ENCODE measurements around the gene TUSC1.

DNA sequence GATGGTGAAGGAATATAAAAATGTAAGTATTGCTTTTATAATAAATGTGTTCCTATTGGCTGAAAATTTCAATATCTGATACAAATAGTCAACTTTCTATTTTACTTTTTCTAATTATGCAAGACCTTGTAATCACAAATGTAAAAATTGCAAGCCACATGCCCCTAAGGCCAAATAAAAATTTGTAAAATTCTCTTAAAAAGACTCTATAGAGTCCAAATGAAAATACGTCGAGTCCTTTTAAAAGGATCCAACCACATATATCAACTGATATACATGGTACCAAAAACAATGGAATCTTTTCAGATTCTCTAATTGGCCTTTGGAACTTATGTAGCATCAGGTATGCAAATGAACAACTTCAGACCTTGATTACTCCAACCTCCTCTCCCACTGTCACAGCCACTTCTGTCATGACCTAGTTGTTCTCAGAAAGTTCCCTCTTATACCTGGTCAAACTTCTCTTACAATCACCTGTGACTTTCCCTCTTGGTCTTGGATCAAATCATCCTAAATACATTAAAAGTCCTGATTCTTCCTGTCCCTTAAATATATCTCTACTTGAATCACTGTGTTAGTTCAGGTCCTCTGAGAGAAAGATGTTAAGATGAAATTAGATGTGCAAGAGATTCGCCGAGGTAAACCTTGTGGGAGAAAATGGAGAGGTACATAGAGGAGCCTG is 104.8 kb upstream of the CDKN2B start:
- PRO-cap: no peak

DNA sequence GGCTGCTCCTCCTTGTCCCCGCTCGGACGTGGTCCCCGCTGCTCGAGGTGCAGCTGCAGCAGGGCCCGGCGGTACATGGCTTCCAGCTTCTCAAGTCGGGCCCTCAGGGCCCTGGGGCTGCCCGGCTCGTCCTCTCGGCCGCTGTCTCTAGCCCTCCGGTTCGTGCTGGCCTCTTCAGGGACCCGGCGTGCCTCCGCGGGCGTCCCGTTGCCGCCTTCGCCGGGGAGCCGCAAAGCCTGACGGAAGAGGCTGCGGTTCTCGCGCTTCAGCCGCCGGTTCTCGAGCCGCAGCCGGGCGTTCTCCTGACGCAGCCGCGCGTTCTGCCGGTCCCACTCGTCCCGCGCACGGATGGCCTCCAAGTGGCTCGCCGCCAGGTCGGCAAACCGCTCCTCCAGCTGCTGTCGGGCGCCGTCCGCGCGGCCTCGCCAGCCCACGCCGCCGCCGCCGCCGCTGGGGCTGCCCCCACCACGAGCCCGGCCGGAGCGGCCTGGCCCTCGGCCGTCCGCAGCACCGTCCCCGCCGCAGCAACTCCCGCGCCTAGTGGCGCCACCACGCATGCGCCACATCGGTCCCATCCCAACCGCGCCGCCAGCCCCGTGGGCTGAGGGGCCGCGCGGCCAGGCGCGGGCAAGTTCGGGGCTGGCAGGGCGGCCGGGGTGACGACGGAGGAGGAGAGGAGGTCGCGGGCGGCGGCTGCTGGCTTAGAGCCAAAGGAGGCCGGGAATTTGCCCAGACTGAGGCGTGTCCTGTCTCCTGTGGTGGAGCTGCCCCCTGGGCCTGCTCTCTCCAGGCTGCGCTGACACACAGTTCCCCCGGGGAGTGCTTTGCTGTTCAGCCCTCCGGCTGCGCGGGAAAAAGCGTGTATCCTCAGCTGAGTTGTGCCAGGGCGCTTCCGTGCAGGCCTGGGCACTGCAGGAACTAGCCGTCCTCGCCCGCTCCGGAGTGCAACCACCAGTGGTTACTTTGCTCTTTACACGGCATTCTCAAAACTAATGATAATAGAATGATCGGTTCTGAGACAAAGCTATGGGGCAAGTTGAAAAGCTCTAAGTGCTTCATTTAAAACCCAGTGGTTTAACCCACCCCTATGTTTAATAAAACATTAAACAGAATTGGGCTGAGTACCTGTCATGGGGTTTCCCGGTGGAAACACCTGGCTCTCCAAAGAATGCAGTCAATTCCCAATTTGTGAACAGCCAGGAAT is at the start of gene TUSC1:
TSS of gene TUSC1 (minus strand) at position 698 of the 1,204 bp plus-strand sequence.
- PRO-cap: bidirectional peak, plus-strand start at position 604 of the sequence, minus-strand start at position 526 of the sequence; unidirectional peak, minus-strand start at position 779 of the sequence

GRCh38 chr9:26926369-26926725 is 20.7 kb downstream of the PLAA start:
- PRO-cap: no peak

- PRO-cap: no peak
These were observed 19.0 kb downstream of the PLAA start for GRCh38 chr9:26927866-26928602.

DNA sequence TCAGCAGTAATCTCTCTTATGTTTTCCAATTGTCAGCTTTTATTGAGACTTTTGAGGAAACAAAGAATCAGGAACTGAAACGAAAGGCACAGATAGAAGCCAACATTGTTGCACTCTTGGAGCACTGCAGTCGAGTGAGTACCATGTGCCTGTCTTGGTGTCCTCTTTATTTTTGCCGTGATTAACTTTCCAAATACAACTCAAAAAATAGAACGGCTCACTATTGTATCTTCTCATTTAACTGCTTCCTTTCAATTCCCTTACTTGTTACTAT is 41.7 kb upstream of the LRRC19 start:
- PRO-cap: no peak

GRCh38 chr9:27137962-27138534 is 29.0 kb downstream of the TEK start:
- PRO-cap: no peak

DNA sequence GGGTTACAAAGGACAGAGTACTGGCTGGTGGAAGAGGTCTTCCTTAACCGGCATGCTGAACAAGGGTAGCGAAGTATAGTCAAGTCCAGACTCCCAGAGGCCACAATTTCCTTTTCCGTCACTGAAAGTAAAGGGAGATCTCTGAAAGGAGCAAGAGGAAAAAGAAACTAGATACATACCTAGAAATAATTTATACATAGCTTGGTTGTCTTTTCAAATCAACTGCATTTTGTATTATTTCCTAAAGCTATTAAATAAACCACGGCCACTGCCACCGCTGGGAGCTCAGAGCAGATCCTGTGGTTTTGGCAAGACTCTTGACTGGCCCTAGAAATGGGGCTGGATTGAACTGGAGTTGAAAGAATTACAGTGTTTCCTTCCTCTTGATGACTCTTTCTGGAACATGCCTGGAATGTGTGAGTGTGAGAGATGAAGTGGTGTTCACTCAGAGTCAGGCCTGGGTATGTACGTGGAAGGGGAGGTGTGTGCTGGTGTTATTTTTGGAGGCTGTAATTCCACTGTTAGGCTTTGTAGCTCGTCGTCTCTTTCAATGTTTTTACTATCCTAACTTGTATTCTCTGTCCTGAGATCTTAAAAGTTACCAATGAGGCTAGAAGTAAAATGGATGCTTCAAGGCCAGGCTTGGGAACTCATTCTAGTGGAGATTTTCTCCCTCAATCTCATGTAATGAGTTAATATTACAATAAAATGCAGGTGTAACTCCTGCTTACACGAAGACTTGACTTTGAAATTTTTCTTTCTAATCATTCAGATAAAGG is 45.9 kb downstream of the TEK start:
- PRO-cap: no peak

- PRO-cap: no peak
These were observed 74.6 kb upstream of the EQTN start for GRCh38 chr9:27371628-27371814.

DNA sequence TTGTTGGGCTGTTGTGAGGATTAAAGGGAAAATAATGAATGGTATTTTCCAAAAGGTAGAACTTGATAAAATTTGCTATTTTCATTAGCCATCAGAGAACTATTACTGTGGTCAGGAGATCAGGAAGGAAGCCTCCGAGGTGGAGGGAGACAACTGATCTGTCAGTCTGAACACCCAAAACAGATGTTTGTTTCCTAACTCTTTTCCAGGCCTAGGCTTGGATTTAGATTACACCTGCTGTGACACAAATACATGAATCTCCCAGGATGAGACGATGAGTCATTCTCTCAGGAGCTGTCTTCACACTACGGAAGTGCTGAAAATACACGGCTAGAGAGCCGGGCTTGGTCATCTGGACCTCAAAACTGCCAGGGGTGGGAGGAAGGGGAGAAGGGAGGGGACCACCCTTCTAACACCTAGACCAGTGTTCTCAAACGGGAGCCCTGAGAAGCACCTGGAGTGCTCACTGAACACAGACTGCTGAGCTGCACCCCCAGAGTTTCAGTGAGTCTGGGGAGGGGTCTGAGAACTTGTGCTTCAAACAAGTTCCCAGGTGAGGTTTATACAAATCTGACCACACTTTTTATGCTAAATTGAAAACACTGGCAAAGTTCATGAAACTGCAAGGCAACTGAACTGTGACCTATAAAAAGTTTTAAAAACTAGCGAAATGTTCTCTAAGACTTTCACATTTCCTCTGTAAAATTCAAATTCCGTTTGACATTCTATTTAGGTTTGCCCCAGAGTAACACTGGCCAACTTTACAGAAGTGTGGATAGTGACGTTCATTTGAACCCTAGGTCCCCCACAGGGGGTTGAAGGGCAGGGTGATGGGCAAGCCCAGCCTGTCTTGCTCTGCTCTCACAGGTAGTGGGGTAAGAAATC is 80.4 kb upstream of the EQTN start:
- PRO-cap: no peak

DNA sequence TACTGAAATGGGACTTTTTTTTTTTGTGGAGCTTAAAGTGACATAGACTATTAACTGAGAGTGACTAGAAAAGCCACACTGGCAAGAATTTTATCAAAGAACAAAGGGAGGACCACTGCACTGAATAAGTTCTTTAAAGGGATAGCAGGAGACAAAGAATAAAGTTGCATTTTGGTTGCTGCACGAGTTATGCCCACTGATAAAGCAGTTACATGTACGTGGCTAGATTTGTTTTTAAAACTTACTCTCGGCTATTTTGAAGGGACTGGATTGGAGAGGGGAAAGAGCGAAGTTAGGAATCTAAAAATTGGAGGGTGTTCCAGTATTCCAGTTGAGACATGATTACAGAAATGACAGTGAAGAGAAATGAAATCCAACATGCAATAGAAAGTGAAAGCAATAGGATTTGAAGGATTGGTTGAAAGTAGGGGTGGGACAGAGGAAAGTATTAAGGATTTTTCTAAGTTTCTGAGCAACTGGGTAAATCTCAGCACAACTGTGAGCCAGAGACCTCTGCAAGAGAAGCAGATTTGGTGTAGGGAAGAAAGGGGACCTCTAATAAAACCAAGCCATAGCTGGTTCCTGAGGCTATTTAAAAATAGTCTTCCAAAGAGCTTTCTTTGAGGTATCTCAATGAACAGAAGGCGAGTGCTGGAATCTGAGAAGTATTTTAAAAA is 110.6 kb upstream of the IFNK start:
- PRO-cap: no peak

GRCh38 chr9:27426515-27427124 is 97.5 kb upstream of the IFNK start:
- PRO-cap: no peak

DNA sequence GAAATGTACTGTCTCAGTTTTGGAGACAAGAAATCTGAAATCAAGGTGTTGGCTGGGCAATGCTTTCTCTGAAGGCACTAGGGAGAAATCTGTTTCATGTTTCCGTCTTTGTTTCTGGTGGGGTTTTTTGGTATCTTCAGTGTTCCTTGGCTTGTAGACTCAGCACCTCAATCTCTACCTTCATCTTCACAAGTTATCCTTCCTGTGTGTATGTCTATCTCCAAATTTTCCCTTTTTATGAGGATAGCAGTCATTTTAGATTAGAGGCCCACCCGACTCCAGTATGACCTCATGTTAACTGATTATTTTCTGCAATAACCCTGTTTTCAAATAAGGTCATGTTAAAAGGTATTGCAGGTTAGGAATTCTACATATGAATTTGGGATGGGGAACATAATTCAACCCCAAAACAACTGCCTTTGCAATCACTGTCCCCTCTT is 47.8 kb upstream of the IFNK start:
- PRO-cap: no peak

GRCh38 chr9:27489010-27489659 is 35.0 kb upstream of the IFNK start:
- PRO-cap: no peak

DNA sequence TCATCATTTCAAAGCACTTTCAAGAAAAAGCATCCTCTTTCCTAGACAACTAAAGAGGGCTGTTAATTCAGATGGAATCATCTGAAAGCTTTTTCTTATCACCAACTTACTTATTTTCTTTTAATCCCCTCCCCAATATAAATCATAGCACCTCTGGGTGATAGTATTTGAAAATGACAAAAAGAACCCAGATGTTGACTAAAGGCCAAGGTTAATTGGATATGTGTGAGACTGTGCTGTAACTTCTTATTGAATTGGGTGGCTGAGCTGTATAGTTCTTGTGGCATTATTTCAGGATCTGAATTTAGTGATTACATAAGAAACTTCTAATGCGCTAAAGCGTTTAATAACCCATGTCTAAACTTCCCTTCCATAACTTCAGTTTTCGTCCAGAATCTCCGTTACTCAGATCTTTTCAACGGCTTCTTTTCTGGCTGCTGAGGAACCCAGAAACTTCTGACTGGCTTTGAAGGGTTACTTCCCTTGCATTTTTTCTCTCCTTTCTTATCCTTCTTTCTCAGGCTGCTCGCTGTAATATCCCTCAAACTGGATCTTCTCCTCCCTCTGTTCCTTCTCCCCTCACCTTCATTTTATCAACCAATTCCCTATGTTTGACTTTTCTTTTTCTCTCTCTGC is 28.1 kb upstream of the C9orf72 start:
- PRO-cap: no peak

- PRO-cap: no peak
These were observed 813.9 kb upstream of the C9orf72 start for GRCh38 chr9:28387255-28387568.

DNA sequence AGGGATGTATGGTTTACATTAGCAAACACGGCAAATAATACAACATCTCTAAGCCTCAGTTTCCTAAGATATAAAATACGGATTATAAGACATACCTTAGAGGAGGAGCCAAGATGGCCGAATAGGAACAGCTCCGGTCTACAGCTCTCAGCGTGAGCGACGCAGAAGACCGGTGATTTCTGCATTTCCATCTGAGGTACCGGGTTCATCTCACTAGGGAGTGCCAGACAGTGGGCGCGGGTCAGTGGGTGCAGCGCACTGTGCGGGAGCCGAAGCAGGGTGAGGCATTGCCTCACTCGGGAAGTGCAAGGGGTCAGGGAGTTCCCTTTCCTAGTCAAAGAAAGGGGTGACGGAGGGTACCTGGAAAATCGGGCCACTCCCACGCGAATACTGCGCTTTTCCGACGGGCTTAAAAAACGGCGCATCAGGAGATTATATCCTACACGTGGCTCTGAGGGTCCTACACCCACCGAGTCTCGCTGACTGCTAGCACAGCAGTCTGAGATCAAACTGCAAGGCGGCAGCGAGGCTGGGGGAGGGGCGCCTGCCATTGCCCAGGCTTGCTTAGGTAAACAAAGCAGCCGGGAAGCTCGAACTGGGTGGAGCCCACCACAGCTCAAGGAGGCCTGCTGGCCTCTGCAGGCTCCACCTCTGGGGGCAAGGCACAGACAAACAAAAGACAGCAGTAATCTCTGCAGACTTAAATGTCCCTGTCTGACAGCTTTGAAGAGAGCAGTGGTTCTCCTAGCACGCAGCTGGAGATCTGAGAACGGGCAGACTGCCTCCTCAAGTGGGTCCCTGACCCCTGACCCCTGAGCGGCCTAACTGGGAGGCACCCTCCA is 237.1 kb upstream of the LINGO2 start:
- PRO-cap: no peak

DNA sequence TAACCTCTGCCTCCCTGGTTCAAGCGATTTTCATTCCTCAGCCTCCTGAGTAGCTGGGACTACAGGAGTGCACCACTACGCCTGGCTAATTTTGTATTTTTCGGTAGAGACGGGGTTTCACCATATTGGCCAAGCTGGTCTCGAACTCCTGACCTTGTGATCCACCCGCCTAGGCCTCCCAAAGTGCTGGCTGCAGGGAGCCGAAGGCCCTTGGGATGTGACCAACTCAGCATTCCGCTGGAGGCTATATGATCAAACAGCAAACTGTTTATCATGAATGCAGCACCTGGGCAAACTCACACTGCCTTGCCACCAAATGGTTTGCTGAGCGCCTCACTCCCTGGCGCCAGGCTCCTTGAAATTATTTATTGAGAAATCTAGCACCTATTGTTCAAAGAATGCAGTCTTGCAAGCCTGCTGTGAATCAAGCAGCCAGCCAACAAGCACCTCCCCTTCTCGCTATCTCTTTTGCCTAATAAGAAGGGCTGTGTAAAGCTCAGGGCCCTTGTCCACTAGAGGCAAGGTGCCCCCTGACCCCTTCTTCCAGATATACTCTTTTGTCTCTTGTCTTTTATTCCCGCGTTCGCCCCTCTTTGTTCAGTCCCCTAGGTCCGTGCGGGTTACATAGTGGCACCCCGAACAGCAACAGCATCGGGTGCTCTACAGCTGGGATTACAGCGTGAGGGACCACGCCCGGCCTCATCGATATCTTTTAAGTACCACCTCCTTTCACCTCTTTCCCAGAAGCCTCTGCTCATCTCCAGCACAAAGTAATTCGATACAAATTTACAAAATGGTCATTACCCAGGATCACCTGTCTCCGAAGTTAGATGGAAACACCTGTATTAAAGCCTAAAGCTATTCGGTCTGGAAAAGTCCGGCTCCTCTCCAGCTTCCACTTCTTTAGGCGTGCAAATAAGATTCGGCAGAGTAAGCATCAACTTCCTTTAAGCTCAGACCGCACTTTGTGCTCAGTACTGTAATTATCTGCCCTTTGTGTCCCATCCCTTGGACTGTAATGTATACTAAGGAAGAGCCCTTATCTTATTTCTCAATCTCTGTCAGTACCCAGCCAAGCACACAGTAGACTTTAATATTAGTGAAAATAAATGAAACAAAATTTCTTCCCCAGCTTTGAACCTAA is 943 bp downstream of the RIGI start:
- PRO-cap: no peak

- PRO-cap: bidirectional peak, plus-strand start at chr9:33044351, minus-strand start at chr9:33044209
These were observed 19.1 kb downstream of the DNAJA1 start for GRCh38 chr9:33044041-33044682.

DNA sequence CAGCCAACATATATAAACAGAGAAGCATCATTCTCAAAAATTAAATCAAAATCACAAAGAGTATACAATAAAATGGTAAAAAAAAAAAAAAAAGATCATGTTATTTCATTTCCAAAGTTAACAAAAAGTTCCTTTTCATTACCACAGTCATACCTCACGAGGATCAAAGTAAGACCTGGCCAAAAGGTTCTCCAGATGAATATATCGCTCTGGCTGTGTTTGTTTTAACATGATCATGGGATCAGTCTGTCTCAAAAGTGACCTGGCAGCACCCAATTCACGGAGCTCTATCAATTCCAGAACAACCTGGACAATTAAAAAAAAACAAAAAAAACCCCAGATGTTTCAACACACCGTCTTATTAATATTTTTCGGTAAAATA is 4.9 kb downstream of the SMU1 start:
- PRO-cap: no peak

DNA sequence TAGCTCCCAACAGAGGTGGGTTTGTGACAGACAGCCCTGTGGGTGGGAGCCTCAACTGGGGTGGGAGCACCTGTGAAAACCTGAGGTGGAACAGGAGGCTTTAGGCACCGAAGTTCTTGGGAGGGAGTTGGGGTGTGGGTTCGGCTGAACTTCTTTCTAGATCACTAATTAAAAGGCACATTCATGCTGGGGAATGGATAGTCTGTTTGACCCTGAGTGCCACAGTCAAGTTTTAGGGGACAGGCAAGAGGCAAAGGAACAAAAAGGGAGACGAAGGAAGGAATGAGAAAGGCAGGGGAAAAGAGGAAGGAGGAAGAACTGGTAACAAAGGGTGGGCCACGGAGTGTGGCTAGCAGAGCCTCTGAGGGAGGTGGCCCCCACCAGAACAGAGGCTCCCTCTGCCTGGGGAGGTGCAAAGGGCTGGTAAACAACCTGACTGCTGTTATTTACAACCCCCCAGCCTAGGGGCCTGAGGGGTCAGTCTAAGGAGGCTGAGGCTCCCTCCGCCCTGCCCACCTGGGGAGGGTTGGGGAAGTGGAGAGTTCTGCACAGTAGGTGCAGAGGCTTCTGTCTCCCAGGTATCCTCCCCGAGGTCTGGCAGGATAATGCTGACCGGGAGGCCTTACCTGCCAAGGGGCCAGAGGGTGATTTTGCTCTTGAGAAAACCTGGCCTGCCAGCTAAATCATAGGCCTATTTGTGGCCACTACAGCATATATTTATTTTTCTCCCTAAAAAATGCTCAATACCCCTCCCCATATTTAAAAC is 35.5 kb upstream of the SMU1 start:
- PRO-cap: no peak

All from trachea (tissue), 1 donor.